Neutrophil (primary cell): ENCODE results near the genes APOBEC4 and C1orf21.

DNA sequence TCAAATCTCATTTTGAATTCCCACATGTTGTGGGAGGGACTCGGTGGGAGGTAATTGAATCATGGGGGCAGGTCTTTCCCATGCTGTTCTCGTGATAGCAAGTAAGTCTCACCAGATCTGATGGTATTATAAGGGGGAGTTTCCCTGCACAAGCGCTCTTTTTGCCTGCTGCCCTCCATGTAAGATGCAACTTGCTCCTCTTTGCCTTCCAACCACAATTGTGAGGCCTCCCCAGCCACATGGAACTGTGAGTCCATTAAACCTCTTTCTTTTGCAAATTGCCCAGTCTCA, 106.4 kb downstream of the NMNAT2 start:
- PRO-cap, result no peak

- PRO-cap, result no peak
These were observed 578 bp downstream of the SMG7 start for GRCh38 chr1:183472619-183473534.

- PRO-cap, result bidirectional peak, plus-strand start at chr1:183567799, minus-strand start at chr1:183567655
These were observed 22.7 kb downstream of the NCF2 start for GRCh38 chr1:183567495-183567928.

GRCh38 chr1:183652993-183653501, at the start of gene APOBEC4:
Gene APOBEC4, minus strand, starts transcription at chr1:183653316.
- PRO-cap, result no peak

DNA sequence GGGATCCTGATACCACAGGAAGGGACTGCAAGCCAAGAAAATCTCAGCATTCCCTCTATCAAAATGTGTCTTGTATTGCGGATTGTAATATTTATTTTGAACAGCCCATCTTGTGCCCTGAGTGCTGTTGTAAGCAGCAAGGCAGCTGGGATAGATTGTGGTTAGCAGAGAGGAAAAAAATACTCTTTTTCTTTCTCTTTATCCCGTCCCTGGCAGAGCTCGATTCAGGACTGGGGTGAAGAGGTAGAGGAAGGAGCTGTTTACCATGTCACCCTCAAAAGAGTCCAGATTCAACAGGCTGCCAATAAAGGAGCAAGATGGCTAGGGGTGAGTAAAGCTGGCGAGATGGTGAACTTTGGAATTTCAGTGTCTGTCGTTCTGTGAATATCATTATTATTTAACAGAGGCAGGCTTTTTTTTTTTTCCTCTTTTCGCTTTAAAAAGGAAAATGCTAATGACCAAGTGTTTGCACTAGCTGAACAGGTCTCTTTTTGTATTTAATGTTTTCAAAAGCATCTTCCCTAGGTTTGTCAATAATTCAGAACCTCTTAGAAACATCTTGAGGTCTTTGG, 1.3 kb downstream of the RGL1 start:
- PRO-cap, result no peak

- PRO-cap, result no peak
These were observed 37.5 kb downstream of the RGL1 start for GRCh38 chr1:183842357-183842837.

DNA sequence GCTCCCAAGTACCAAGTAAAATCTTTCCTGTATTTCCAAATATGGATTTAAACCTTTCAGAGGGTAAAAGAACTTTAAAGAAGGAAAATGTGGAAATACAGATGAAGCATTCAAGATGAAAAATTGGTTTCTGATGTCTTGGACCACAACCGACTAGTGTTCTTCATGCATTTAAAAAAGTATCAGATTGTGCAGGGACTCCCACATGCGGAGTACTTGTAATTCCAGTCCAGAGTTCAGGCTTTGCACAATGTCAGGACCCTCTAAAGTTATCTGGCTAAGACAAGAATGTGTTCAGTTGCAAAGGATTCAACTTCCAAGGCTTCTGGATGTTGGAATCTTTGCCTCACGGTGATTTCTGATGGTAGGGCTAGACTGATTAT, 66.7 kb downstream of the RGL1 start:
- PRO-cap, result no peak

GRCh38 chr1:184153036-184153691, 101.6 kb downstream of the TSEN15 start:
- PRO-cap, result no peak

DNA sequence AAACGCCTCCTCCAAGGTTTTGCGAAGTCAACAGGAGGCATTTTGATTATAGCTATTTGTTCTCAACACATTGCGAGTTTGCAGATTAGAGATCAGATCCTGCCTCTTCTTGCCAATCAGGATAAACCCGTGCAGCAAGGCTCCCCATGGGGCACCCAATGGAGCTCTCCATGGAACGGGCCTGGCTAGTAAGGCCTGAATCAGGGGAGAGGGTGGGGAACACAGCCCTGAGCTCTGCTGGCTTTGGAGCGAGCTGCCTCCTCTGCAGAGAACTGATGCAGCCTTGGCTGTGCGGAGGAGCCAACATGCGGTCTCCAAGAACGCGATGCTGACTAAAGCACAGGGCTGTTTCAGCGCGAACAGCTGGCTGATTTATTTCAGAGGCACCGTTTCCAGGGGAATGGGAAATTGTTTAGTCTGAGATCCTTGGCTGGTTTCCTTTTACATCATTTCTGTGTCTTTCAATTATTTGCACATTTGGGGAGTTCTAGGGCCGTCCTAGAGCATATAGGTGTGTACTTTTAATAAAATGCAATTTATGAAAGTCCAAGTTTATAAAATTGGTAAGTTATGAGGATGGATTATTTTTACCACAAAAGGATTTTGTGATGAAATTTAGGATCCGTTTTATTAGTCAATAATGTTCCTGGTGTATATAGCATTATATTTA, 139.7 kb downstream of the TSEN15 start:
- PRO-cap, result no peak

GRCh38 chr1:184386611-184387424, at the start of gene C1orf21:
Gene C1orf21, plus strand, starts transcription at chr1:184387029.
- PRO-cap, result bidirectional peak, plus-strand start at chr1:184387061, minus-strand start at chr1:184386857

GRCh38 chr1:184416314-184417450, 29.9 kb downstream of the C1orf21 start:
- PRO-cap, result no peak

GRCh38 chr1:184425621-184426275, 38.9 kb downstream of the C1orf21 start:
- PRO-cap, result no peak

- PRO-cap, result no peak
These were observed 47.6 kb downstream of the C1orf21 start for GRCh38 chr1:184434236-184434966.

DNA sequence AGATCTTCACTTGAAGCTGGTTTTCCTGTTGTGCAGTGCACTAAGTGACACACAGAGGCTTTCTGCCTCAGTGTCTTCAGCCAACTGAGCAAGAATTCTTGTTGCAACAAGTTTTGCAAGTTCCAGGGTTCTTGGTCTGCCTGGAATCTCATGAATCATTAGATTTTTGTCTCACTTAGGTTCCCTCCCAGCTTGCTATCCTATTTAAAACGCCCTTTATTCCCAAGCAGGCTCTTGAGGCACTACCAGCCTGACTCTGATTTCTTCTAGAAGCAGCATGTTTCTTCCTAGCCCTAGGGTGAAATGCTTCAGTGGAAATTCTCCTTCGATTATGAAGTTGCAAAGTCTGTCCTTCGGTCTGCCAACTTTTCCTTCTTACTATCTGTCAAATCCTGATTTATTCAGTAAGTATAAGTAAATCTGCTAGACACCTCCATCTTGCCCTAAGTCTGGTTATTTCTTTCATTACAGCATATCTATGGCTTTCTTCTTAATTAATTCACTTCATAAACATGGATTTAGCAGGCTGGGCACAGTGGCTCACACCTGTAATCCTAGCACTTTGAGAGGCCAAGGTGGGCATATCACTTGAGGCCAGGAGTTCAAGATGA, 158.9 kb downstream of the C1orf21 start:
- PRO-cap, result no peak

DNA sequence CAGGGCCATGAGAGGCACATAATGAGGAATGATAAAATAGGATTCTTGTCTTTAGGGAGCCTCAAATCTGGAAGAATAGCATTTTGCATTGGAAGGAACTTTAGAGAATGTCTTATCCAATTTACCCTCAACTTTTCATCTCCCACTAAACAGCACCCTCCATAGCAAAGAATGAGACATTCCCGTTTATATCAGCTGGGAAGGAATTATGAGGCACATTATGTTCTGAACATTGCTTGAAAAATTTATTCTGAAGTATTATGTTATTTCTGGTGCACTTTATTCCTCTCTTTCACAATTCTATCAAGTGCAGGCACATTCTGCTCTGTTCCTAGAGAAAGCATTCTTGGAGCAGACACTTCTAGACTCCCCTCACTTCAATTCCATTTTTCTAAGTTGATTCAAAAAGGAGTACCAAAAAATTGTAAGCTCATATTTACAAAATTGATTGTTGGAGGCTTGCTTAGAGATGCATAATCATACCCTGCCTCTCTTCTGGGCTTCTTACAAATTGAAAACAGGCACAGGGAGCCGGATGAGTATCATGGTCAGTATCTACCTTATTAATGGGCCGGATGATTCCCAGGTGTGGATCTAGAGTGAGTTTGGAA, 147.8 kb downstream of the EDEM3 start:
- PRO-cap, result no peak

GRCh38 chr1:184610795-184611704, 143.6 kb downstream of the EDEM3 start:
- PRO-cap, result no peak

GRCh38 chr1:184620935-184621418, 133.7 kb downstream of the EDEM3 start:
- PRO-cap, result no peak

GRCh38 chr1:184621419-184621699, 133.3 kb downstream of the EDEM3 start:
- PRO-cap, result no peak

DNA sequence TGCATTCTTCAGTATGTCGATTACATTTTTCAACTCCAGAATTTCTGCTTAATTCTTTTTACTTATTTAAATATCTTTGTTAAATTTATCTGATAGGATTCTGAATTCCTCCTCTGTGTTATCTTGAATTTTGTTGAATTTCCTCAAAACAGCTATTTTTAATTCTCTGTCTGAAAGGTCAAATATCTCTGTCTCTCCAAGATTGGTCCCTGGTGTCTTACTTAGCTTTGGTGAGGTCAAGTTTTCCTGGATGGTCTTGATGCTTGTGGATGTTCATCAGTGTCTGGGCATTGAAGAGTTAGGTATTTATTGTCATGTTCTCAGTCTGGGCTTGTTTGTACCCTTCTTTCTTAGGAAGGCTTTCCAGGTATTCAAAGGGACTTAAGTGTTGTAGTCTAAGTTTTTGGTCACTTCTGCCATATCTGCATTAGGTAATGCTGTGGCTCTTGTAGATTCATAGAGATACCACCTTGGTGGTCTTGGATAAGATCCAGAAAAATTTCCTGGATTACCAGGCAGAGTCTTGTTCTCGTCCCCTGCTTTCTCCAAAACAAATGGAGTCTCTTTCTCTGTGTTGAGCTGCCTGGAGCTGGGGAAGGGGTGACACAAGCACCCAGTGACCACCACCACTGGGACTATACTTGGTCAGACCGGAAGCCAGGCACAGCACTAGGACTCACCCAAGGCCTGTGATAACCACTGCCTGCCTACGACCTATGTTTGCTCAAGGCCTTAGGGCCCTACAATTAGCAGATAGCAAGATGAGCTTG, 47.2 kb downstream of the NIBAN1 start:
- PRO-cap, result no peak

GRCh38 chr1:184971530-184972231, 2.6 kb downstream of the NIBAN1 start:
- PRO-cap, result no peak